Camera-type eye (tissue), 1 donor: ENCODE measurements around a stretch of chr17.

DNA sequence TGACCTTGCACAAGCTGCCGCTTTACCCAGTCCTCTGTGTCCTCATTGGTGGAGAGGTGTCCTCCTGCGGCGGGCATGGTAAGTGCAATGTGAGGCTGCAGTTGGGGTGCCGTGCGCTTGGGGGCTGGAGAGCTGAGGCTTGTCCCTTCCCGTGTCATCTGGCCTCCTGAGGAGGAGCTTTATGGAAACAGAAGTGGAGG, 5.0 kb downstream of the SMCR8 start:
- RAMPAGE, long total RNA: no peak

- RAMPAGE, long total RNA: no peak
Measured at GRCh38 chr17:18865271-18865877, 7.4 kb downstream of the PRPSAP2 start.

- RAMPAGE, long total RNA: no peak
Measured at GRCh38 chr17:18926626-18927057, 25.3 kb upstream of the SLC5A10 start.

GRCh38 chr17:18950880-18951243, 1.1 kb upstream of the SLC5A10 start:
- RAMPAGE, long total RNA: no peak

DNA sequence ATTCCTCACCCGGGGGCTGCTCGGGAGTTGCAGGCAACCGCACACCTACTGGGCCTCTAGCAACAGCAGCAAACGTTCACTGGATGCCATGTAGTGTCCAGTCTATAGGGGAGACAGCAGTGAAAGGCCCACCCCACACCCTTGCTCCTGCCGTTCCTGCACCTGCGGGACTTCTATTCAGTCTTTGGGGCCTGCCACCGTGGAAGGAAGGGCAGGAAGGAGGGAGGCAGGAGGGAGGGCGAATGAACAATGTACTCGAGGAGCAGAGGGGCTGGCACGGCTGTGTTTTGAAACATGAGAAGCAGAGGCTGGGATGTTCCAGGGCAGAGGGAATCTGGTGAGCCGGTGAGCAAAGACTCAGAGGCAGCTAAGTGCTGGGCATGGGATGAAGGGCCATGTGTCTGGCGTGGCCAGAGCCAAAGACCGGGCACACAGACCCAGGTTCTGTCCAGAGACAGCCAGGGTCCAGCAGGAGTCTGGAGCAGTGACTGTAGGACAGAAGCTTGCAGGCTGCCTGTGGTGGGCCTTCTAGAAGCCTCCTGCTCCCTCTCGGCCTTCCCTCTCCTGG, 15.3 kb downstream of the SLC5A10 start:
- RAMPAGE, long total RNA: no peak

DNA sequence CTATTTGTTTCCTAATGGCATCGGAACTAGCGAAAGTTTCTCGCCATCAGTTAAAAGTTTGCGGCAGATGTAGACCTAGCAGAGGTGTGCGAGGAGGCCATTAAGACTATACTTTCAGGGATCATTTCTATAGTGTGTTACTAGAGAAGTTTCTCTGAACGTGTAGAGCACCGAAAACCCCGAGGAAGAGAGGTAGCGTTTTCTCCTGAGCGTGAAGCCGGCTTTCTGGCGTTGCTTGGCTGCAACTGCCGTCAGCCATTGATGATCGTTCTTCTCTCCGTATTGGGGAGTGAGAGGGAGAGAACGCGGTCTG, 15.0 kb upstream of the GRAP start:
- RAMPAGE, long total RNA: no peak

DNA sequence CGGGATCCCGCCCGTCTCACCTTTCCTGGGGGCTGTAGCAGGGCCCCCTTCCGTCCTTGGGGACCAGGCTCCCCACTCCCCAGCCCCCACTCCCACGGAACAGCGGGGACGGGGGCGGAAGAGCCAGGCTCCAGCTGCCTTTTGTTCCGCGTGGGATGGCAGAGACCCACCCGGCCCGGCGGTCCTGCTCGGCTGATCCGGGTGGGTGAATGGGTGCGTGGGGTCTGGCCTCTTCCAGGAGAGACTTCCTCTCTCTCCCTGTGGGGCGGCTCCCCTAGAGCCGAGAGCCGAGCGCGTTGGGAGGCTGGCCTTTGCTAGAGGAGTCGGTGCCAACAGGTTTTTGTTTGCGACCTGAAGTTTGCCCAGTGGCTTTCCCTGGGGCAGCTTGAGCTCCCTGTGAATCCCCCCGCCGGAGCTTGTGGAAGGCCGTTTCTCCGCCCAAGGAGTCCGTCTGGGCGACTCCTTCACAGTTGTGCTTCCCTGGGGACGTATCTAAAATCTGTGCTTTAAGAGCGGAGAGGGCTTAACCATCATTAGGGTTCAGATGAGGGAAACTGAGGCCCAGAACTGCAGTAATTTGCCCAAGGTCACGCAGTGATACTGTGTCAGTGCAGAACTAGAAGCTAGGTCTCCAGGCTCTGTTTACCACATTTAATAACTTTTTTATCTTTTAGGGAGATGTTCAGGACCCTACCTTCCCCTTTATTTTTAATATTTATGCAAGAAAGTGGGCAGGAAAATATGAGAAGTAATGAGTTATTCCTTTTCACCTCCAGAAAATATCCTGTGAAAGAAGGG, 1.1 kb downstream of the EPN2 start:
- RAMPAGE, long total RNA: no peak

GRCh38 chr17:19250345-19250783, 13.2 kb downstream of the EPN2 start:
- RAMPAGE, long total RNA: no peak

DNA sequence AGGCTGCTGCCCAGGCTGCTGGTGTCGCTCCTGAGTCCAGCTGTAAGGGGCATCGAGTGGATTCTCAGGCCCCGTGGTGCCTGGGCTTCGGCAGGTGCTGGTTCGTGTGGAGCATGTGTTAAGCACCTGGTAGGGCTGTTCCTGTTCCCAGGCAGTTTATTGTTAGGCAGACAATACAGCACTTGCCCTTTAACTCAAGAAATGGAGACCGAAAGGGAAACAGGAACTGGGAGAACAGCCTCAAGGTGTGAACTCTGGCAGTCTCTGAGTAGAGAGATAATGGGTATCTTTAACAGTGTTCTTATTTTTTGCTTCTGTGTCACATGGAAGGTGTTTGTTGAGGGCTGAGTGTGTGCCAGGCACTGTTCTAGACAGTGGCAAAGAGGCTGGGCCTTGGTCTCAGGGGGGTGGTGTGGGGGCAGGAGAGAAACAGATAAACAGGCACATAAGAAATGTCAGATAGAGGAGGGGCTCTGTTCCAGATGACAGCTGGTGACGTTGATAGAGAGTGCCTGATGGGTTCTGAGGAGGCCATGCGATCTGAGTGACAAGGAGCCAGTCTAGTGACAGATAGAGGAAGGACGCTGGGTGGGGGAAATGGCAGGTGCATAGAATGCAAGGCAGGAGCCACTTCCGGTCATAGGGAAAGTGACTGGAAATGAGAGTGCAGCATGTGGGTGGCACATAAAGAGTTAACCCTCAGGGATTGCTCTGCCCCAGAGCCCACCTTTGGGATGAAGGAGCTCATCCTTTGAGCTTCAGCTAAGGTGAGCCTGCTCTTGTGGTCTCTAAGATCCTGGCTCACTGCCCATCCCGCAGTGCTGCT, 33.8 kb downstream of the EPN2 start:
- RAMPAGE, long total RNA: no peak

GRCh38 chr17:19336568-19337708, 25.6 kb downstream of the B9D1 start:
- RAMPAGE, long total RNA: no peak

- RAMPAGE, long total RNA: no peak
Measured at GRCh38 chr17:19377415-19378358, 611 bp upstream of the MAPK7 start.

DNA sequence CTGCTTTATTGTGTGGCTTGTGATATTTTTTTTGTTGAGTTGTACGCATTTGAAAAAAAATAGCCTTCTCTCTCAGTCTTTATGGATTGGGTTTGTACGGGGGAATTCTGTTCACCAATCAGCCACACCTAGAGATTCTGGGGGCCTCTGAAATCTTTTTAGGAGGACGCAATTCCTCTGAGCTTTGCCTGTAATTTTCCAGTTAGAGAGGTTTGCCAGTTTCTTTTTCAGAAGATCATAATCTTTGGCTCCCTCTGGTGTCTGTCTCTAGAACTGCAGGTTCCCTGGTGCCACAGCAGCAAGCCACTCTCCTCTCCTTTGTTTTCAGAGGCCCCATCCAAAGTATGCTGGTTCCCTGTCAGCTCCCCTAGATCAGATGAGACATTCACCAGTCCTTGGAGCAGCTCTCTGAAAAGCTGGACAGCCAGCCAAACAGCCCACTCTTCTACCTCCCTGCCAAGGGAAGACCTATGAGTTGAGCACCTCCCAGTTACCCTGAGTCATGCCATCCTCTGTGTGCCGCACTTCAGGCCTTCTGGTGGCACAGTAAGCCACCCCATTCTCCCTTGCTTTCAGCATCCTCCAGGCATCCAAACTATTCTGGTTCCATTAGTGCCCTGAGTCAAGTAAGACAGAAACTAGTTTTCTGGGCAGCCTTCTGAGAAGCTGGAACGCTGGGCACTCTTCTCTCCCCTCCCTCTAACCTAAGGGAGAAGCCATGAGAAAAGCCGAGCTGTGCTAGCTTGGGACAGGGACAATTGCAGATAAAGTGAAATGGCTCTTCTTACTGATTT, 36.2 kb downstream of the RNF112 start:
- RAMPAGE, long total RNA: no peak

- RAMPAGE, long total RNA: no peak
Measured at GRCh38 chr17:19671732-19672534, 23.4 kb downstream of the ALDH3A2 start.

- RAMPAGE, long total RNA: no peak
Measured at GRCh38 chr17:19939214-19940008, 38.2 kb downstream of the AKAP10 start.

GRCh38 chr17:19965044-19966252, 12.2 kb downstream of the AKAP10 start:
- RAMPAGE, long total RNA: no peak

GRCh38 chr17:20010951-20011434, 1.8 kb downstream of the SPECC1 start:
- RAMPAGE, long total RNA: no peak

- RAMPAGE, long total RNA: no peak
Measured at GRCh38 chr17:20074534-20074844, 65.3 kb downstream of the SPECC1 start.

DNA sequence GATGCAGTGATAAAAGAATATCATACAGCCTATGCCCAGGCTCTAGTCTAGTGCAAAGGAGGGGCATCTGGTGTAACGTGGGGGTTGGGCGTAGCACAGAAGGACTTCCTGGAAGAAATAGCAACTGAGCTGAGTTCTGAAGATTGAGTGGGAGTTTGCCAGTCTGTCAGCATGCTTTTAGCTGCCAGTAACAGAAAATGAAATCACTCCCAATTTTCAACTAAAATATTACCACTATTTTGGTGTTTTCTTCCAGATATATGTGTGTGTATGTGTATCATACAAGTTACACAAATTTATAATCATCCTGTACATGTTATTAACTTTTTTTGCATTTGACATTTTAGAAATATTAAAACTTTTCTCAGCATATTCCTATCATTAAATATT, 197.0 kb downstream of the SPECC1 start:
- RAMPAGE, long total RNA: no peak

- RAMPAGE, long total RNA: no peak
Measured at GRCh38 chr17:20313700-20314352, 153.5 kb downstream of the LGALS9B start.

DNA sequence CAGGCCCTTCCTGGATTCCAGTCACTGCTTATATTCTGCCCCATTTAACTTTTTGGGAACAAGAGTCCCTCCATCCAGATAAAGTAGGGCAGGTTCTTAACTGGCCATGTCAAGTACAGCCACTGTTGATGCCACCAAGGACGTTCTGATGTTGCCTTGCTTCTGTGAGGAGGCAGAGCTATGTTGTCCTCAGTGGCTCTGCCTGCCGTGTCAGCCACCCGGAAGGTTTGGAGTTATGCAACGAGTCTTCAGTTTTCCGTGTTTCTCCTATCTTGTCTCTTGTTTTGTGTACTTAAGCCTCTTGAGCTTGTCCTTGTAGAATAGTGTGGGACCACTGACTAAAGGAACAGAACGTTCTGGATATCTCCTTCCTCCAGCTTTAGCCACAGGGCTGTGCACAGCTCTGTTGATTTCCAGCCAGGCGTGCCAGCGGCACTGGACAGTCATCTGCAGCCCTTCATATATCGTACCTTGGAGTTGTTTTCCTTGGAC, 39.9 kb downstream of the TMEM11 start:
- RAMPAGE, long total RNA: no peak